PC-3 (cell line): ENCODE measurements around a stretch of chr13.

DNA sequence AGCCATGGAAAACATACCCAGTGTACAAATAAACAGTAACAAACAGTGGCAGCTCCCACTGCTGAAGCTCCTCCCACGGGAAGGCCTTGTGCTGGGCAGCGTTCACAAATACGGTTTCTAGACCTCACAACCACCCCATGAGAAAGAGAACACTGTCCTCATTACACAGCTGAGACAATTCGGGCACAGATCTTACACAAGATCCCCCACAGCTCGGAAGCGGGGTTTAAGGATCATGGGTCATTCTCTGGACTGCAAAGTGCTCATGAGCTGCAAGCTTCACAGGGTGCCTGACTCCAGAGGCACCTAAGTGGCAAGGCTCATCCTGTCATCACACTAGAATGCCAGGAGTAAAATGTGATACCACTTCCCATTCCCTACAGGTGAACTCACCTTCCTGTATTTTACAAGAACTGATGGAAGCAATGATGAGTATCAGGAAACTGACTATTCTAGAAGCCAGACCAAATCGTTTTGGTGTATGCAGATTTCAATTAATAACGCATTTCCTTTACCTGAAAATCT lies 41.3 kb downstream of the STK24 start:
- RAMPAGE, long total RNA = no peak

DNA sequence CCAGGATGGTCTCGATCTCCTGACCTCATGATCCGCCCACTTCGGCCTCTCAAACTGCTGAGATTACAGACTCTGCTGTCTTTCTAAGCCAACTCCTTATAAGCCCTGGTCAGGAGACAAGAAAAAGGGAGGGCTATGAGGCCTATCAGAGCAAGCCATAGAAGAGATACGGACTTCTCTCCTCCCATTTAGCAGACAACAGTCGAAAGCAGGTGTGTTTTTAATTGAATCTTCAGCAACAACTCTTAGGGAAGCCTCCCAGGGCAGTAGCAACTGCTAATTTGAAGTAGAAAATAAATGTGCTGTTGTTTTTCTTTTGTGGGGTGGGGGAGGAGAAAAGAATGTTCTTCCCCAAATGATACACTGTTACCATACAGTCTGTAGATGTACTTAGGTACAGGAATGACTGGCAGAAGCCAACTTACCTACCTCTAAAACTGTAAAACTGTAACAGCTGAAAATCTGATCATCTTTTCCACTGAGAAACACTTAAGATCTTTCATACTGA lies 2.6 kb downstream of the STK24 start:
- RAMPAGE, long total RNA = no peak

- RAMPAGE, long total RNA = no peak
Measured at GRCh38 chr13:98648073-98648579, 71.2 kb upstream of the STK24 start.

GRCh38 chr13:98794065-98794764 lies 41.7 kb upstream of the SLC15A1 start:
- RAMPAGE, long total RNA = no peak

- RAMPAGE, long total RNA = no peak
Measured at GRCh38 chr13:98928232-98928613, 49.6 kb downstream of the DOCK9 start.

GRCh38 chr13:98988279-98988687 lies 10.4 kb upstream of the DOCK9 start:
- RAMPAGE, long total RNA = no peak

DNA sequence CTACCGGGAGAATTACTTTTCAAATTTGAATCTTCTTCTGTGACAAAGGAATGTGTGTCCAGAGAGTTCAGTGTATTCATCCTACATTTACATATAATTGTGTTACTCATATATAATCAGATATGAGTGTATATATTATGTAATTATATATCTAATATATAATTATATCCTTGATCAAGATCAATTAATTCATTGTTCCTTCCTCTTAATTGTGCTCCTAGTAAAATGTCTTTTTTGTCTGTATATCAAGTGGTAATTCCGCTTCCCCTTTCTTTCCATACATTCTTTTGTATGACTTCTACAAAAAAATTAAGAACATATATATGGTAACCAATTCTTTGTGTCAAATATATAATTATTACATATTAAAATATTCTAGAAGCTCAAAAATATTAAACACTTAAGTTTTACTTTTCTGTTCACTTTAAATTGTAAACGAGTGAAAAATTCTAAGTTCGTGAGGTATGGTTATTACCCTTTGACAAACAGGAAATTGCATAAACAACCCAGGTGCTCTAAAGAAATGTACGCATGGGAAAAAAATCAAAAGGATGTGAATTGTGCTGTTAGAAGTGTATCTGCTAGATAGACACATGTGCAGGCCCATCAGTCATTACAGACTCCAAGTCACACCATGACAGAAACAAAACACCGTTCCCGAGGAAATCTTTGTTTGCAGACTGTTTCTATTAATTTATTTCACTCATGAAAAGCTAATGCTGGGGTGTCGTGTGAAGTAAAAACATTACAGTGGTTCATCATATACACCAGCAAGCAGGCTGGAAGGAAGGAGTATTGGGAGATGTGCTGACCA lies 16.9 kb upstream of the DOCK9 start:
- RAMPAGE, long total RNA = no peak

GRCh38 chr13:99165923-99166197 lies 34.8 kb upstream of the UBAC2 start:
- RAMPAGE, long total RNA = no peak

DNA sequence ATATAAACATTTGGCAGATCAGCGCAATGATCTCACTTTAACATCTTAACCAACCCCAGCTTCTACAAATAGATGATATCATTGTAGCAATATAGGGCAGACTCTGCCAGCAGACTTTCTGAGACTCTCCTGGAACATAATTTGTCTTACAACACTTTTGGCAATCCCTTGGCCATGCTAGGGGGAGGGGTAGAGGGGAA lies 8.8 kb upstream of the UBAC2 start:
- RAMPAGE, long total RNA = no peak

DNA sequence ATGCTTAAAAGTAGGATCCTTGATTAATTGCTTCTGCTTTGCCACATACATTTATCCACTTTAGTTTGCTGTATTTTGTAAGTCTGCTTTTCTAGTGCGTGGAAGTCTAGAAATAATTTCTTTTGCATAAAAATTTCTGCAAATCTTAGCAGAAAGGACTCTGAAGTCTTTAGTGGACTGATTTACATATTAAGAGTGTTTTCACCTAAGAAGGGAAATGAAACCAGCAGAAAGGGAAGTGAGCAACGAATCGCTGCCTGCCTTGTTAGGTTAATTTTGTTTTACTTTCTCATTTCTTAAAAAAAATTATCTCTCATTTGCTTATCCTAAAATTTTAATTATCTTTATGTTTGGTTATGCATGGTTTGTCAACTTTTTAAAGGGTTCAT lies 721 bp upstream of the GPR18 start:
- RAMPAGE, long total RNA = no peak

GRCh38 chr13:99280040-99280714 lies 22.0 kb upstream of the GPR18 start:
- RAMPAGE, long total RNA = no peak

- RAMPAGE, long total RNA = no peak
Measured at GRCh38 chr13:99285774-99286222, 21.4 kb downstream of the GPR183 start.

- RAMPAGE, long total RNA = no peak
Measured at GRCh38 chr13:99352700-99353360, 45.6 kb upstream of the GPR183 start.

DNA sequence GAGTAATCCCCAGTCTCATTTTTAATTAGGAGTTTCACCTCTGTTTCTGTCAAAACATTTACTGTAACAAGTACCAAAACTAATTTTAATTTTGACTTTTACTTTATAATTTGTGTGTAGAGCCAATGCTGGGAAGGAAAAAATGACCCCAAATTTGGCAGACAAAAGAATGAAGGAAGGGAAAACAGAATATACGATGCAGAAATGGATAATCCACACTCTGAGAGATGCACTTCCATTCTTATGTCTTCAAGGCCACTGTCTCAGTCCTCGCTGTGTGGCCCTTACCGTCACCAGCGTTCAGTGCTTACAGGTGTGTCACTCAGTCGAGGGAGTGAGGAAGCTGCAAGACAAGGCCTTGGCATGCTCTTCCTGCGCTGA lies 47.9 kb upstream of the GPR183 start:
- RAMPAGE, long total RNA = no peak

- RAMPAGE, long total RNA = no peak
Measured at GRCh38 chr13:99361115-99361539, 53.9 kb upstream of the GPR183 start.

- RAMPAGE, long total RNA = no peak
Measured at GRCh38 chr13:99382200-99383188, 75.3 kb upstream of the GPR183 start.

GRCh38 chr13:99403740-99404100 lies 96.5 kb upstream of the GPR183 start:
- RAMPAGE, long total RNA = no peak

- RAMPAGE, long total RNA = no peak
Measured at GRCh38 chr13:99416820-99417725, 84.2 kb upstream of the TM9SF2 start.

DNA sequence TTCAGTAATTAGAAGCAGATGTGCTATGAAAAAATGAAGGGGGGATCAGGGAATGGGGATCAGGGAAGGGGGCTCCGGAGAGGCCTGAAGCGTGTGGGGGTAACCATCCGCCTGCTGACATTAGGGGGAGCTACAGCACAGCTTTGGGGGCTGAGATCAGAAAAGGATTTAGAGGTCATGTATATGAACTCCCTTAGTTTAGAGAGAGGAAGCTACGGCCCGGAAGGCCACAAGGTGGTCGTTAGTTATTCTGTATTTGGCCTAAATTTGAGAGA lies 6.2 kb upstream of the CLYBL start:
- RAMPAGE, long total RNA = no peak

DNA sequence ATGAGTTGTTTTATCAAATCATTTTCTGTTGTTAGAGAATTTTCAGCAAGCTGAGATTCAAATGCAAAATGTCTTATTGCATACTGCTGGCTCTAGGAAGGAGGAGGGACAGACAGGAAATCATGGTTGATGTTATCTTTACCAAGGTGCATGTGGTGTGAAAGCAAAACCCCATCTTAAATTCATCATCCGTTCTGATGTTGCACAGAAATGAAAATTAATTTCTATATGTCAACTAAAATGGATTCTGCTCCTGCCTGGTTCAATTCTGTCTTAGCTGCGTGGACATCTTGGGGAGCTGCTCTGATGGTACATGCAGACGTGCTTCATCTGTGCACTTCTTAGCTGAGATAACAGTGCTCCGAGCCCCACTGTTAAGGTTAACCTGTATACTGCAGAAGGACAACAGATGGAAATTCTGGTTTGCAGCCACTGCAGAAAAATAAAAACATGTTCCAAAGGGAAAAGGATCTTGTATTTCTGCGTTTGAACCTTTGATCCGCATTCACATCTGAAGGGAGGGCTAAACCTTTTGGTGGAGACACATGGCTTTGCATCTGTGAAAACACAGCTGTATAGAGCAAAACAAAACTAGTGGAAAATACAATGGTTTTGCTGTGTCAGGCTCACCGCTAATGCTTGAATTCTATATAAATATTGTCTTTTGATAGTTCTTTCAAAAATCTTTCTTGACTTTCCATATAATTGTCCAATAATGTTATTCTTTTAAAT lies 50.5 kb downstream of the CLYBL start:
- RAMPAGE, long total RNA = no peak